ENCODE results near the gene IL18.

DNA sequence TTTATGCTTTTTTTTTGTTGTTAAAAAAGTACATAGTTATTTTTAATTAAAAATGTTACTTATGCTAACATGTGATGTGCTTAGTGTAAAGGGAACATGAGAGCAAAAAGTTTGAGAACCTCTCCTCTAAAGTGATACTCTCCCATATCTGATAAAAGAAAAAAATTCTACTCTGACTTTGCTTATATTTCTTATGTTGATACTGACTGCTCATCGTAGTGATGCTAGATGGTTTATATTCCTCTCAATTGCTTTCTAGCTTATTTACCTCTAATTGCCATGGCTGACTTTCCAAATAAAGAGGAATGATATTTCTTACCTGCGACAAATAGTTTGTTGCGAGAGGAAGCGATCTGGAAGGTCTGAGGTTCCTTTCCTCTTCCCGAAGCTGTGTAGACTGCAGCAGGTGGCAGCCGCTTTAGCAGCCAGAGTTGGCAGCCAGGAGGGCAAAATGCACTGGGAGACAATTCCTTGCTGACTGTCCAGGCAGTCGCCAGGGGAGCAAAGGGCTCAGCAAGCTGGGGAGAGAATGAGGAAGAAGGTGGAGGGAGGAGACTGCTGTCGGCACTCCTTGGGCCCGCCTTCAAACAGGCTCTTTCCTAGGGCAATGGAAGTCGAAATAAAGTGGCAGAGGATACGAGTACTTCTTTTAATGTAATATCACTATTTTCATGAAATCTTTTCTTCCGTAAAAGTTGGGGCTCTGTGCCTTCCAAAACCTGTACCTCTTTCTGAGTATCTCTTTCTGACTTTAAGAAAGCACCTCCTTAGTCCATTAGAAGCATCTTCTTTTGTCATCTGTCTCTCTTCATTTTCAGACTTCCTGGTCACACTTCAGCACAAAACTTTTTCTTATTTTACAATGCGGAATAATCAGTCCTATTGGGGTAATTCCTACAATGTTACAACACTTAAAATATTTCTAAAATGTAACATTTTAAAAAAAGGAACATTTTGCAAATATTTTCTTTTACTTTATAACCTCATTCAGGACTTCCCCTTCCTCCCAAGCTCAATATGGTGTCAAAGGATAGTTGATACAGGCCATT lies at the start of gene IL18:
TSS of gene IL18 (minus strand) at position 508 of the 1,049 bp plus-strand sequence.
- PRO-cap: bidirectional peak, plus-strand start at position 489 of the sequence, minus-strand start at position 480 of the sequence
- RAMPAGE, long total RNA, 2 experiments: start-site peak on the minus strand in 2 of 2 experiments, centred at positions 505 to 508 of the sequence, 16 to 35 reads per replicate

- PRO-cap: no peak
- RAMPAGE, long total RNA, 2 experiments: no peak in any of the 2 experiments
These were observed 2.3 kb downstream of the BCO2 start for GRCh38 chr11:112177328-112178266.

DNA sequence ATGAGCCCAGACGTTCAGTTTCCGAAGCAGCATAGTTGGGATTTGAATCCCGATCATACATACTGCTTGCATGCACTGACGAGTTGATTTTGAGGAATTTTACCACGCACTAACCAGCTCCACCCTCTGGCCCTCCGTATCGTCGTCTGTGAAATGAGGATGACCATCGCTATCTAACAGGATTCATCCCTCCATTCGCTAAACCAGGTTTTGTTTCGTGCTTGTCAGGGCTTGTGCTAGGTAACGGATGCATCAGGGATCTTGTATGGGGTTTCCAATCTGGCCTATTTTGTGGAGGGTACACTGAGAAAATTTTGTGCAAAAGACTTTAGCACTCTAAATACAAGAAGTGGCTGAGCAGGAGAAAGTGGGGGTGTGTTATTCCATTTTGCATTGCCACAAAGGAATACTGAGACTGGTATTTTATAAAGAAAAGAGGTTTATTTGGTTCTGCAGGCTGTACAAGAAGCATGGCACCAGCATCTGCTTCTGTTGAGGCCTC lies 898 bp downstream of the PTS start:
- PRO-cap: unidirectional peak, minus-strand start at position 148 of the sequence
- RAMPAGE, long total RNA, 2 experiments: no peak in any of the 2 experiments

- PRO-cap: no peak
- RAMPAGE, long total RNA, 2 experiments: no peak in any of the 2 experiments
These were observed 30.6 kb upstream of the PLET1 start for GRCh38 chr11:112291199-112291821.

- PRO-cap: no peak
- RAMPAGE, long total RNA, 2 experiments: no peak in any of the 2 experiments
These were observed 104.3 kb upstream of the PLET1 start for GRCh38 chr11:112364892-112365504.

DNA sequence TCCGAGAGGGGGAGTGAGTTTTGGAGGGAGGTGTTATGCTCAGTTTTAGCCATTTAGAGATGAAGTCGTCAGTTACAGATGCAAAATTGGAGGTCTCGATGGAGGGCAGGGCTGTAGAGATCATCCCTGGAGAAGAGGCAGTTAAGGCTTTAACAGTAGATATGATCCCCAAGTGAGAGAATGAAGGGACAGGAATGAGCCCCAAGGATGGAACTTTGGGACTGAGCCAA lies 108.9 kb upstream of the NCAM1 start:
- PRO-cap: no peak
- RAMPAGE, long total RNA, 2 experiments: no peak in any of the 2 experiments

GRCh38 chr11:112962133-112962722 lies 1.0 kb downstream of the NCAM1 start:
- PRO-cap: no peak
- RAMPAGE, long total RNA, 2 experiments: no peak in any of the 2 experiments

DNA sequence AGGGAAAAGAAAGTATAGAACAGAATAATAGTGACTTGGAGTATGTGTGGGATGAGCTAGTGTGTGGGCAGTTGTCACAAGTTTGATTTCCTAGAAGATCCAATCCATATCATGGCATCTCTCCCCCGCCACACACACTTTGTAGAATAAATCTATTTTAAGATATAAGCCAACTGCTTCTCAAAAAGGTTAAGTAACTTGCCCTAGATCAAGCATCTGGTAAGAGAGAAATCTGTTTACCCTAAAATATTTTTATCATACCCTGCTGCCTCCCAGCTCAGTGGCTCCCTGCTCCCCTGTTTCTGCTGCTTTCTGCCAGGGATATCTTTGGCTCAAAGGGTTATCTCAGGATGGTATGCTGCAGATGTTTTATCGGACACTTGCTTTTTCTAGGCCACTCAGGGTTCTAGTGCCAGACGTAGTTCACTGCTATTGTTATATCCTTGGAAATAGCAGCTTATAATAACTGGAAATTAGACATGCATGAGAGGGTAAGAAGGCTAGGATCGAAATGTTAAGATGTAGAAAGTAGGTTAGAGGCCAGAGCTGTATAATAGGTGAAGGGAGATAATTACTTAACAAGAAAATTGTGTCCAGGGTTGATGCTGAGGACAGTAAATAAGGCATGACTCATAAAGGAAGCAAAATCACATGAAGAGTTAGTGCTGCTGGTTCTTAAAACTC lies 129.9 kb downstream of the NCAM1 start:
- PRO-cap: unidirectional peak, minus-strand start at position 132 of the sequence
- RAMPAGE, long total RNA, 2 experiments: no peak in any of the 2 experiments

DNA sequence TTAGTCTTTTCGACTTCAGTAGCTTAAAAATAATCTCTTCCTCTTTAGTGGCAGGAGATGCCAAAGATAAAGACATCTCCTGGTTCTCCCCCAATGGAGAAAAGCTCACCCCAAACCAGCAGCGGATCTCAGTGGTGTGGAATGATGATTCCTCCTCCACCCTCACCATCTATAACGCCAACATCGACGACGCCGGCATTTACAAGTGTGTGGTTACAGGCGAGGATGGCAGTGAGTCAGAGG lies 110.2 kb upstream of the TTC12 start:
- PRO-cap: no peak
- RAMPAGE, long total RNA, 2 experiments: no peak in any of the 2 experiments

GRCh38 chr11:113384575-113385074 lies 3.0 kb upstream of the ANKK1 start:
- PRO-cap: no peak
- RAMPAGE, long total RNA, 2 experiments: no peak in any of the 2 experiments

DNA sequence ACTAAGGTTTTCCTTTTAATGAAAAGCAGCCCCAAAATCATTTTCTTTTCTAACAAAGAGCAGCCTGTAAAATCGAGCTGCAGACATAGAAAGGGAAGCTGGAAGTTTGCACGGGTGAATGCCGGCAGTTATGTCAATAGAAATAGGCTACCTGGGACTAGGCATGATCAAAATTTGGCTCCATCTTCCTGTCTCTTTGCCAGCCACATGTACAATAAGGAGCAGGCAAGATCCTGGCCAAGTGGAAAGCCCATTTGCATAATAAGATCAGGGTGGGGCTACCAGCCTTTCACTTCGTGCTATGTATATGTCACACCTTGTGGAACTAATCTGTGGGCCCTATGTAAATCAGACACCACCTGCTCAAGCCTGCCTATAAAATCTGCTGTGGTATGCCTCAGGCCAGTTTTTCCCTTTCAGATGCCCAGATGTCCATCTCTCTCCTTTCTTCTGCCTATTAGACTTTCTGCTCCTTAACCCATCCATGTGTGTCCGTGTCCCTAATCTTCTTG lies 79.3 kb upstream of the DRD2 start:
- PRO-cap: no peak
- RAMPAGE, long total RNA, 2 experiments: no peak in any of the 2 experiments

- PRO-cap: no peak
- RAMPAGE, long total RNA, 2 experiments: no peak in any of the 2 experiments
These were observed 528 bp downstream of the ZW10 start for GRCh38 chr11:113772978-113773350.

- PRO-cap: no peak
- RAMPAGE, long total RNA, 2 experiments: no peak in any of the 2 experiments
These were observed 2.2 kb downstream of the CLDN25 start for GRCh38 chr11:113781665-113782277.

- PRO-cap: bidirectional peak, plus-strand start at chr11:114036748, minus-strand start at chr11:114036615
- RAMPAGE, long total RNA, 2 experiments: no peak in any of the 2 experiments
These were observed 23.2 kb upstream of the ZBTB16 start for GRCh38 chr11:114036057-114037011.

DNA sequence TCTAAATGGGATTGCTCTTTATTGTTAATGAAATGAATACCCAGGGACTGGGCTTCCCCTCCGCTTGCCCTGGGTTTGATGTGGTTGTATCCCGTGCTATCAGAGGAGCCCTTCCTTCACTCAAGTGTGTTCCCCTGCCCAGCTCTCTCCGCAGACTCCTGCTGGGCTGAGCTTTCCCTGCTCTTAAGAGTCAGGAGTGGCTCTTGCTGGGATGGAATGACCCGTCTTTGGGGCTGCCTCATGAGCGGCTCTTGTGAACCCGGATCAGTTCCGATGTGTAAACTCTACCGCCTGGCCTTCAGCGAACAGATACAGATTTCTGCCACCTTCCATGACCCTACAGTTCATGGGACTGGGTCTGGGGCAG lies 1.6 kb upstream of the ZBTB16 start:
- PRO-cap: no peak
- RAMPAGE, long total RNA, 2 experiments: no peak in any of the 2 experiments

- PRO-cap: bidirectional peak, plus-strand start at chr11:114060747, minus-strand start at chr11:114060751; bidirectional peak, plus-strand start at chr11:114060992, minus-strand start at chr11:114061030; bidirectional peak, plus-strand start at chr11:114061243, minus-strand start at chr11:114061219
- RAMPAGE, long total RNA, 2 experiments: start-site peak on the minus strand in 1 of 2 experiments, at chr11:114060649-114060686 at its widest, 6 reads per replicate
These were observed 1.2 kb downstream of the ZBTB16 start for GRCh38 chr11:114060465-114061457.

- PRO-cap: no peak
- RAMPAGE, long total RNA, 2 experiments: no peak in any of the 2 experiments
These were observed 15.1 kb downstream of the ZBTB16 start for GRCh38 chr11:114074499-114075152.

DNA sequence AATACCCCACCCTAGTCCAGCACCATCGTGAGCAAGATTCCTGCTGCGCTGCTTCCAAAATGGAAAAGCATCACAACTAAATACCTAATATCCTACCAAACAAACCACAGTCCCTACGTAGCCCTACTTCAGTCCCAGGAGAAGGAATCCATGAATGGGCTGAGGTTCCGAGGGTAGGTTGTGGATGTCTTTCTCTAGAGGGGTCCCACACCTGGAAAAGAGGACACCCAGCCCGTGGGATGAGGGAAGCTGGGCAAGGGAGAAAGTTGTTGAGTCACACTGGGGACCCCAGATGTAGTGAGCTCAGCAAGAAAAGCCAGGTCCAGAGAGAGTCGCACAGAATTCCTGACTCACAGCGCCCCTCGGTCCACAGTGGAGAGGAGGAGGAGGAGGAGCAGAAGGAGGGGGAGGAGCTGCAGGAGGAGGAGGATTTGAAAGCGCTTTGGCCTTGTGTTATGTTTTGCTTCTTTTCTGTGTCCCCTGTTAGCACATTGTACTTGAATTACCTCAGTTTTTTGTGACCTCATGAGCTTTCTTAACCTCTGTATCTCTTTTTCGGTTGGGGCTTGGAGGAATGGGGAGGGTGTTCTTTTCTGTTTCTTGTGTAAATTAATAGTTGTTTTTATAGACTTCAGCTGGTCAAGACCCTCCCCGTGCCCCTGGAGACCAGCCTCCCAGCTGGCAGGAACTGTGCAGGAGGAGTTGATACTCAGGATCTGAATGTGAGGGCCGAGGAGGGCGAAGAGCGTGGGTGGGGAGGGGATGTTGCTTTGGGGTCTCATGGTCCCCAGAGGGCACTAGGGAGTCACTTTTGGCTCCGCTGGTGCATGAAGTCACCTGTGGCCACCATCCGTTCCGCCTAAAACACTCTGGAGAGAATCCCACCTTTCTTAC lies 44.6 kb upstream of the NNMT start:
- PRO-cap: no peak
- RAMPAGE, long total RNA, 2 experiments: no peak in any of the 2 experiments

GRCh38 chr11:114277613-114278101 lies 18.5 kb upstream of the NNMT start:
- PRO-cap: no peak
- RAMPAGE, long total RNA, 2 experiments: no peak in any of the 2 experiments

DNA sequence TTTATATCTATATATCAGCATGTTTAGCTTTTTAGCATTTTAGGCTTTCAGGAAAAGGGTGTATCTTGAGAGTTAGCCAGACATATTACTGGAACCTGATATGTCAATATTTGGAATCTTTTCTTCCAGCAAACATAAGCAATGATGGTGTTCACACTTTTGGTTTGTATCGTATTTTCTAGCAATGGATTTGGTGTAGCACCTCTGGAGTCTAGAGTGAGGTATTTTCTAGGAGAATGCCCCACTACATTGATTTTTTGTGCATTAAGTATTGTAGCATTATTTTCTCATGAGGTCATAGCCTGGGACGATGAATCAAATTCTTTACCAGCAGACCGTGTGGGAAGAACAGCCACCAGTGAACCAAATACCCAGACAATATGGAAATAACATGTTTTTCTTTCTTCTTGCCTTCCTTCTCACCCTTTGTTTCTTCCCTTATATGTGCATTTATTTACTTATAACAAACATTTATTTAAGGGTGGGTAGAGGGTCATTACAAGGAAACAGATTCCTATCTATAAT lies 3.9 kb upstream of the NNMT start:
- PRO-cap: no peak
- RAMPAGE, long total RNA, 2 experiments: no peak in any of the 2 experiments

All from body of pancreas (tissue), 2 donors.